Renal cortical epithelial cell (primary cell): Measurements from ENCODE around the genes TAS1R3, AURKAIP1 and ANKRD65.

- RRBS, result 60% methylated on average over 1 of the region's 9 CpGs
Observed at GRCh38 chr1:1135216-1135609, 19.3 kb upstream of the C1orf159 start.

DNA sequence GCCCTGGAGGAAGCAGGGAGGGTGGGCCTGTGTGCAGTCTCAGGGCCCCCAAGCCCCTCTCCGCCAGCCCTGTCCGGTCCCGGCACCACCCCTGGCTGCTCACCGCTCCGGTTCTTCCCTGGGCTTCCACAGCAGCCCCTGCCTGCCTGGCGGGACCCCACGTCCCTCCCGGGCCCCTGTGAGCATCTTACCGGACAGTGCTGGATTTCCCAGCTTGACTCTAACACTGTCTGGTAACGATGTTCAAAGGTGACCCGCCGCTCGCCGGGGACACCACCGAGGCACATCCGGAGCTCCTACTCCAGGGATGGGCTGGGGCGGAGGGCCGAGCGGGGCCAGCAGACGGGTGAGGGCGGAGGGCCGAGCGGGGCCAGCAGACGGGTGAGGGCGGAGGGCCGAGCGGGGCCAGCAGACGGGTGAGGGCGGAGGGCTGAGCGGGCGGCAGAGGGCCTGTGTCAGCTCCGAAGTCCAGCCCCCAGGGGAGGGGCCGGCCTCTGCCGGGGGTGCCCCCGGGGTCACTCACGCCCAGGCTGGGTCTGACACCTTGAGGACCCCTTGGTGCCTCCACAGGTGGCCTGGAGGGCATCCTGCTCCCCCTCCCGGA, 5.9 kb upstream of the TTLL10 start:
- RRBS, result 62% methylated on average over 15 of the region's 37 CpGs

- RRBS, result no CpG with 5 or more reads among the region's 16 CpGs
Observed at GRCh38 chr1:1169555-1169988, 4.1 kb upstream of the TTLL10 start.

- RRBS, result 11% methylated on average over 4 of the region's 21 CpGs
Observed at GRCh38 chr1:1237182-1237733, 5.2 kb downstream of the B3GALT6 start.

- RRBS, result no CpG with 5 or more reads among the region's 7 CpGs
Observed at GRCh38 chr1:1270273-1270807, 3.3 kb downstream of the UBE2J2 start.

DNA sequence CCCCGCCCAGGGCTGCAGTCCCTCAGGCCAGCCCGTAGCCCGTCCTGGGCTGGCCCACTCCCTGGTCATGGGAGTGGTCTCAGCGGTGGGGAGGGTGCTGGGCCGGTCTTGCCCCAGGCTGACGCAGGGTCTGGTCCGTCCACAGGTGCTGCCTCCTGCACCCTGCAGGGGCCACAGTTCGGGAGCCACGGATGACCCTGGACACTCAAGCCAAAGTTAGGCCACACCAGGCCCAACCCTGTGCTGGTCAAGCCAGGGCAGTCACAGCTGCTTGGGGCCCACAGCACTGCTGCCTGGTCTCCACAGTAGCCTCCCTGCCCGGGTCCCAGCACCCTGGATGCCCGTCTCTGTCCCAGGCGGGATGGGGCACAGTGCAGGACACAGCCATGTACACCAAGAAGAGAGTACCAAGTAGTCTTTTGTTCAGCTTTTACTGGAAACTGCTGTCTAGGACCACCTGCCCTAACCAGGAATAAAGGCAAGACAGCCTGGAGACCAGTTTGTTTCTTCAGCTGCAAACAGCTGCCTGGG, 2.9 kb downstream of the PUSL1 start:
- RRBS, result no CpG with 5 or more reads among the region's 12 CpGs

GRCh38 chr1:1331072-1331669, at the start of gene TAS1R3:
Gene TAS1R3, plus strand, starts transcription at chr1:1331280.
- RRBS, result no CpG with 5 or more reads among the region's 23 CpGs

DNA sequence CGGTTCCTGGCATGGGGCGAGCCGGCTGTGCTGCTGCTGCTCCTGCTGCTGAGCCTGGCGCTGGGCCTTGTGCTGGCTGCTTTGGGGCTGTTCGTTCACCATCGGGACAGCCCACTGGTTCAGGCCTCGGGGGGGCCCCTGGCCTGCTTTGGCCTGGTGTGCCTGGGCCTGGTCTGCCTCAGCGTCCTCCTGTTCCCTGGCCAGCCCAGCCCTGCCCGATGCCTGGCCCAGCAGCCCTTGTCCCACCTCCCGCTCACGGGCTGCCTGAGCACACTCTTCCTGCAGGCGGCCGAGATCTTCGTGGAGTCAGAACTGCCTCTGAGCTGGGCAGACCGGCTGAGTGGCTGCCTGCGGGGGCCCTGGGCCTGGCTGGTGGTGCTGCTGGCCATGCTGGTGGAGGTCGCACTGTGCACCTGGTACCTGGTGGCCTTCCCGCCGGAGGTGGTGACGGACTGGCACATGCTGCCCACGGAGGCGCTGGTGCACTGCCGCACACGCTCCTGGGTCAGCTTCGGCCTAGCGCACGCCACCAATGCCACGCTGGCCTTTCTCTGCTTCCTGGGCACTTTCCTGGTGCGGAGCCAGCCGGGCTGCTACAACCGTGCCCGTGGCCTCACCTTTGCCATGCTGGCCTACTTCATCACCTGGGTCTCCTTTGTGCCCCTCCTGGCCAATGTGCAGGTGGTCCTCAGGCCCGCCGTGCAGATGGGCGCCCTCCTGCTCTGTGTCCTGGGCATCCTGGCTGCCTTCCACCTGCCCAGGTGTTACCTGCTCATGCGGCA, 2.7 kb downstream of the TAS1R3 start:
- RRBS, result 83% methylated on average over 3 of the region's 36 CpGs

DNA sequence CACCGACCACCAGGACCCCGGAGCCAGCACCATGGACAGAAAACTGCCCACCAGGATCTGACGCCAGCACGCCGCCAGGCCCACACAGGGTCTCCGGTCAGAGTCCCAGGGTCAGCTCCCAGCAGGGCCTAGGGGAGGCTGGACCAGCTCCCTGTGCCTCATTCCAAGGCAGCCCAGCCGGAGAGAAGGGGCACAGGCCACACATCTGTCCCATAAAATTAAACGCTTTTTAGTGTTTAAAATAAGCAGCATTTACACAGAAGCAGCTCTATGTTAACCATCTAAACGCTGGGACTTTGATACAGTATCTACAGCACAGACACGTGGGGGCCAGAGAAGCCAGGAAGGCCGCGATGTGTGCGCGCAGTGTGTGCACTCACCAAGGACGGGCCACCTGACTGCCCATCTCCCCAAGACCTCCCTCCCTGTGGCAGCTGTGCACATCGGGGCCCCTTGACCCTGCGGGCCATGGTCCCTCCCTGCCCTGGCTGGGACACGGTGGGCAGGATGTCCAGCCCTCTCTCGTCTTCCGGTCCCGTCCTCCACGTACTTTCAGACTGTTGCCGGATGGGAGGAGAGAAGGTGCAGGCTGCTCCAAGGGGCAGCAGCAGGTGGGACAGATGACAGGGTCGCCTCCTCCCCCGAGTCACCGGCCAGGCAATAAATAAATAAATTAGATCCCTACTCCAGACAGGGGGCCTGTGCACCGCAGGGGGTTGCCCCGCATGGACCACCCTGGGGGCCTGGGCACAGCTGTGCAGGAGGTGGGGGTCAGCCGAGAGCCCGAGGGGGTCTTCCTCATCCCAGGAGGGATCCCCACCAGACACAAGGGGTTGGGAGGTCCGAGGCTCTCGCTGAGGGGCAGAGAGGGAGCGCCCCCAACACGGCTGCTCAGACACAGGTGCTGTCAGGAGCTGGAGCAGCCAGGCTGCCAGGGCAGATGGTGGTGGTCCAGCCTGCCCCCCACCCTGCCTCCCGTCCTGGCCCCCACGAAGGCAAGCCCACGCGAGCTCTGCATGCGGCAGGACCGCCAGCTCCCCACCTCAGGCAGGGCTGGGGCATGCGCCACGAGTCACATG, 4.3 kb downstream of the TAS1R3 start:
- RRBS, result 80% methylated on average over 10 of the region's 42 CpGs

DNA sequence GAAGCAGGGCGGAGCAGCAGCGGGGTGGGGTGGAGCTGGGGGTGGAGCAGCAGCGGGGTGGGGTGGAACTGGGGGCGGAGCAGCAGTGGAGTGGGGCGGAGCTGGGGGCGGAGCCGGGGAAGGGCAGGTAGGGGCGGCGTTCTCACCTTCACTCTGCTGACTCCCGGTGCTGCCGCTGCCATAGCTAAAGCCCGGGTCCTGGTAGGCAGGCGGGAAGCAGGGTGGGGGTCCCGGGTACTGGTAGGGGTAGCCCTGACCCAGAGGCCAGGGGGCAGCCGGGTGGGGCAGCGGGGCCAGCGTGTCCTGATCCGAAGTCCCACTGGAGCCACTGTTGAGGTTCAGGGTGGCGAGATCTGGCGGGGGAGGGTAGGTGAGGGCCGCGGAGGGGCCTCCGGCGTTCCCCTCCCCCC, 6.8 kb downstream of the TAS1R3 start:
- RRBS, result 78% methylated on average over 8 of the region's 24 CpGs

DNA sequence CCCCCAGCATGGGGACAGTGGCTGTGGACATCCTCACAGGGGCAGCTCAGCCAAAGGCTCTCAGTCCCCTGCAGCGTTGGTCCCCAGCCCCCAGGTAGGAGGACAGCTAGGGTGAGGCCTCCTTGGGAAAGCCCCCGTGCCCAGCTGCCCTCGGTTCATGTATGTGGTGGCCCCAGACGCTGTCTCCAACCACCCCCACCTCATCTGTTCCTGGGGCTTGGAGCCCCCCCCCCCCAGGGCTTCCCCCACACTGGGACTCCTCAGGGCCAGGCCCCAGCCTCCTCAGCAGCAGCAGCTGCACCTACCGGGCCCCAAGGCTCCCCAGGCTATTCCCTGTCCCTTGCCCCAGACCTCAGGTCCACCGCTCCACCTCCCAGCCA, 6.2 kb downstream of the DVL1 start:
- RRBS, result no CpG with 5 or more reads among the region's 6 CpGs

GRCh38 chr1:1344626-1345224, 4.5 kb downstream of the DVL1 start:
- RRBS, result 4% methylated on average over 5 of the region's 15 CpGs

- RRBS, result under 1% methylated on average over 8 of the region's 32 CpGs
Observed at GRCh38 chr1:1348381-1348776, 839 bp downstream of the DVL1 start.

DNA sequence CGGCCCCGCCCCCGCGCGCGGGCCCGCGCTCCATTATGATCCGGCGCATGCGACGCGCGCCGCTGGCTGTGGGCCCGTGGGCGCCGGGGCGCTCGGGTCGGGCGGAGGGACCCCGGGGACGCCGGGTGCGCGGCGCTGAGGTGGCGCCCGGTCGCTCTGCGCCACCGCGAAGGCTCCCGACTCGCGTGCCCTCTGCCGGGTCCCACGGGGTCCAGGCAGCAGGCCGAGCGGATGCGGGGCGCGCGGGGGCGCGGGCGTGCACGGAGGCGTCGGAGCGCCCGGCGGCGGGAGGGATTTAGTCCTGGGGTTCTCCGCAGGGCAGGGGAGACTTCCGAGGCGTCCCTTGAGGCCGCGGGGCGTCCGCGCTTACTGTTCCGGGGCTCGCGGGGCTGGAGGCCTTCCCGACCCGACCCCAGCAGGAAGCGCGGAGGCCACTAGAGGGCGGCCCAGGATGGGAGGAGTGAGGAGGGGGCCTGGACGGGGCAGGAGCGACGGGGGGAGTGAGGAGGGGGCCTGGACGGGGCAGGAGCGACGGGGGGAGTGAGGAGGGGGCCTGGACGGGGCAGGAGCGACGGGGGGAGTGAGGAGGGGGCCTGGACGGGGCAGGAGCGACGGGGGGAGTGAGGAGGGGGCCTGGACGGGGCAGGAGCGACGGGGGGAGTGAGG, 437 bp upstream of the DVL1 start:
- RRBS, result 1% methylated on average over 47 of the region's 86 CpGs

GRCh38 chr1:1375051-1375796, at the start of gene AURKAIP1:
Gene AURKAIP1, minus strand, starts transcription at chr1:1375207.
- RRBS, result 1% methylated on average over 34 of the region's 72 CpGs

DNA sequence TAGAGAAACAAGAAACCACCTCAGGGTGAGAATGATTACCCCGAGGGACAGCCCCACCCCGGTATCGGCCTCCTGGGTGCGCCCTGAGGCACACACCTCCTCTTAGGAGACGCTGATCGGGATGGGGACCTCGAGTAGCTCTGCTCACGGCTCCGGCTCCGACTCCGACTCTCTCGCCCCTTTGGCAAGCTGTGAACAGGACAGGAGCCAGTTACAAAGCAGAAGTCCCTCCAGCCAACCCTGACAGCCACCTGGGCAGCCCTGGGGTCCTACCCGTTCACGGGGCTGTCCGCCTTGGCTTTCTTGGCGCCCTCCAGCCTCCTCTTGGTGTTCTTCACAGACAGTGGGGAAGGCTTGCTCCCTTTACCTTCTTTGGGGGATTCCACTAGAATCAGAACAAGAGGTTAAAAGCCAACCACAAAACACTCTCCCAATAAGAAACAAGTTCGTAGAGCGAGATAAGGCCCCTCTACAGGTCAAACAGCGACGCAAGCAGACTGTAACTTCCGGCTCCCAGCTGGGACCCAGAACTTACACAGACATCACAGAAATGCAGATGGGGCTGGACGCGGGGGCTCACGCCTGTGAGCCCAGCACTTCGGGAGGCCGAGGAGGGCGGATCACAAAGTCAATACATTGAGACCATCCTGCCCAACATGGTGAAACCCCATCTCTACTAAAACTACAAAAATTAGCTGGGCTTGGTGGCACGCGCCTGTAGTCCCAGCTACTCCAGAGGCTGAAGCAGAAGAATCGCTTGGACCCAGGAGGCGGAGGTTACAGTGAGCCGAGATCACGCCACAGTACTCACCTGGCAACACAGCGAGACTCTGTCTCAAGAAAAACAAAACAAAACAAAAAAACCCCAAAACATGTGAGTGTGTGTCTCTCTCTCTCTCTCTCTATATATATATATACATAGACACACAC, 11.2 kb downstream of the CCNL2 start:
- RRBS, result 97% methylated on average over 6 of the region's 34 CpGs

DNA sequence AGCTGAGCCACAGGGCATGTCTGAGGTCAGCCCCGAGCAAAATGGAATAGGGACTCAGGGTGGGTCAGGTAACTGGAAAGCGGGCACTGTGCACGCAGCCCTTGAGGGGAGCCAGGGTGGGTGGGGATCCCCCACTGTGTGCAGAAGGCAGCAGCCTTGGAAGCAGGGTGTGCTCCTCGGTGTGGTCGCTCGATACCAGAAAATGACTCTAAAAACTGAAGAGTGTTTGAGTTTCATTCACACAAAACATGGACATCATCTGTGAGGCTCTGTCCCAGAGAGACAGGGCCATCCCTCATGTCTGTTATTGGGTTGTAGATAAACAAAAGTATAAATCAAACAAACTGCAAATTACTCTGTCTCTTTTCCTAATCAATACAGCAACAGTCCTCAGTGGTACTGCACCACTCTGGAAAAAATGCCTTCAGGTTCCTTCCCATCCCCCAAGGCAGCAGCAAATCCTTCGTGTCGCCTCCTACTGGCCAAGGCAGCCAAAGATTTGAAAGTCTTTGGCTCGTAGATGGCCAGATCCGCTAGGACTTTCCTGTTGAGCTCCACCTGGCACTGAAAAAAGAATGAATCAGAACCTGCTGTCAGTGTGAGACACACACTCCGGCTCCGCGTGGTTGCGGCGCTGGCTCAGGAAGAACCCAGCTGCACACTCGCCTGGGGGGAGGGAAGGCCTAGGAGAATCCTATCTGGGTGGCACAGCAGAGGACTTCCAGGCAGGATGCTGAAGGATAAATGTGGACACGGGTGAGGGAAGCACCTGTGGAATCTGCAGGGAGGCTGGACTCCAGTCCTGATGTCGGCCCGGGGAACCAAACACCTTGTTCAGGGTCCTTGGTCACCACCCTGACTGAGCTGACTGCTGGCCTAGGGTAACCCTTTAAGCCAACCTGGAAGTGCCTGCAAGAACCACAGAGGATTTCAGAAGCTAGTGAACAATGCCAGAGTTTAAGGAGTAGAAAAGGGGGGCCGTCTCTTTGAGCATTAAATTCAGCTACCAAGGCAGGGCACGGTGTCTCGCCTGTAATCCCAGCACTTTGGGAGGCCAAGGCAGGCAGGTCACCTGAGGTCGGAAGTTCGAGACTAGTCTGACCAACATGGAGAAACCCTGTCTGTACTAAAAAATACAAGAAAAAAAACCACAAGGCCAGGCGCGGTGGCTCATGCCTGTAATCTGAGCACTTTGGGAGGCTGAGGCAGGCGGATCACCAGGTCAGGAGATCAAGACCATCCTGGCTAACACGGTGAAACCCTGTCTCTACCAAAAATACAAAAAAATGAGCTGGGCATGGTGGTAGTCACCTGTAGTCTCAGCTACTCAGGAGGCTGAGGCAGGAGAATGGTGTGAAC, 3.0 kb upstream of the CCNL2 start:
- RRBS, result no CpG with 5 or more reads among the region's 28 CpGs

- RRBS, result 14% methylated on average over 25 of the region's 71 CpGs
Observed at GRCh38 chr1:1406210-1407119, 628 bp downstream of the MRPL20 start.

GRCh38 chr1:1420993-1422028, at the start of gene ANKRD65:
Gene ANKRD65, minus strand, starts transcription at chr1:1421276.
- RRBS, result no CpG with 5 or more reads among the region's 21 CpGs

GRCh38 chr1:1470896-1471370, 632 bp upstream of the ATAD3B start:
- RRBS, result no CpG with 5 or more reads among the region's 9 CpGs